Hair follicular keratinocyte (primary cell): ENCODE measurements around a stretch of chr1.

DNA sequence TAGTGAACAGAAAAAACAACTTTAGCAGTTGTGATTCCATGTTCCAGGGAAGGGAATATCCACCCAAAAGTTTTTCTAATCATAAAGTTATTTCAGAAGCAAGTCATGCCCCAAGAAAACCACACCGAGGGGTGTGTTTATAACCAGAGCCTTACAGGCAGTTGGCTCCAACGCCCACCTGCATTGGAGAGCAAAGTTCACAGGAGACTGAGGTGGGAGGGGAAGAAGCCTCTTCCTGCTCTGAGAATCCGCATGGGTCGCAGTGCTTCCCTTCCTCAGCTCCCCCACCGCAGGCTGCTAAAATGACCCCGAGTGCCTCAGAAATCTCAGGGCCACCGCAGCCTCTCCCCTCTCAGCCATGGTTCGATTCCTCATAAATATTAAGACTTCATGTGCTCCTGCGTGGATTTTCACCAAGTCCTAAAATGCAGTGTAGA, 13.5 kb upstream of the SPSB1 start:
- RAMPAGE, long total RNA: no peak

- RAMPAGE, long total RNA: no peak
These were observed 32.9 kb downstream of the SPSB1 start for GRCh38 chr1:9325433-9326079.

GRCh38 chr1:9340241-9340728, 47.6 kb downstream of the SPSB1 start:
- RAMPAGE, long total RNA: no peak

- RAMPAGE, long total RNA: no peak
These were observed 121.2 kb downstream of the SPSB1 start for GRCh38 chr1:9413949-9414326.

GRCh38 chr1:9443979-9444442, 95.3 kb upstream of the SLC25A33 start:
- RAMPAGE, long total RNA: no peak

DNA sequence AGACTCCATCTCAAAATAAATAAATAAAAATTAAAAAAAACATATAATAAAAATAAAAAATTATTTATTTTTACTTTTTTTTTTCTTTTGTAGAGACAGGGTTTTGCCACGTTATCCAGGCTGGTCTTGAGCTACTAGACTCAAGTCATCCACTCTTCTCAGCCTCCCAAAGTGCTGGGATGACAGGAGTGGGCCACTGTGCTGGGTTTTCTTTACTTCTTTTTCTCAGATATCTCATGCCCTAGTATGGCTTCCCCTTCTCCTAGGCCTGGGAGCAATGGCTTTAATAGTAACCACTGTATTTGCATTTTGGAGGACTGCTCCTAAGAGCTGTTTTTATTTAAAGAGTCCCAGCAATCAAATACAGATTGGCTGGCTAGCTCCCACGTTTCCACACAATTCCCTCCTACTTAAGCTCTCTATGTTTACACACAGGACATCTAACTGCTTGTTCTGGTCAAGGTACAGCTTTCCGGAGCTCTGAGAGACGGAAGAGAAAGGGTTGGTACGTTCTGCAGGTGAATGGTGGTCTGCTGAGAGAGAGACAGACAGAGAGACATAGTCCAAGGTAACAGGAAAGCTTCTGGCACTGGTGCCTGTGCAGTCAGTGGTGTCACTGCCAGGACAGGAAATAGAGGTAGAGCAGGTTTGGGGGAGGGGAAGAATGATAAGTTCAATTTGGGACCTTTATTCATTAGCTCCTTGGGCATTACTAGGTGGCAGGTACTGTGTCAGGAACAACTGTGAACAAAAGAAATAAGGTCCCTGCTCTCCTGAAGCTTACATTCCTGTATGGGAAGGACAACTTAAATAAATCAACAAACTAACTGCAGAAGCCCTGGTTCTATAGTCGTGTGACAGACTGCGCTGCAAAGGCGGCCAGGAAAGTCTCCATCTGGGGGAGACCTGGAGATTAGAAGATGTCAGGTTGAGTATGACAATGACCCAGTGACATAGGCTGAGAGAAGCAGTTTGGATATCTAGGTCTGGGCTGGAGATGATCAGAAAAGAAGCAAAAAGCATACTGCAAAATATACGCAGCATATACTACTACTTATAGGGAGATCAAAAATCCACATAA, 1.3 kb upstream of the SLC25A33 start:
- RAMPAGE, long total RNA: no peak

- RAMPAGE, long total RNA: no peak
These were observed 20.6 kb upstream of the PIK3CD start for GRCh38 chr1:9630995-9631357.

- RAMPAGE, long total RNA: no peak
These were observed 1.3 kb downstream of the PIK3CD start for GRCh38 chr1:9652797-9653175.

DNA sequence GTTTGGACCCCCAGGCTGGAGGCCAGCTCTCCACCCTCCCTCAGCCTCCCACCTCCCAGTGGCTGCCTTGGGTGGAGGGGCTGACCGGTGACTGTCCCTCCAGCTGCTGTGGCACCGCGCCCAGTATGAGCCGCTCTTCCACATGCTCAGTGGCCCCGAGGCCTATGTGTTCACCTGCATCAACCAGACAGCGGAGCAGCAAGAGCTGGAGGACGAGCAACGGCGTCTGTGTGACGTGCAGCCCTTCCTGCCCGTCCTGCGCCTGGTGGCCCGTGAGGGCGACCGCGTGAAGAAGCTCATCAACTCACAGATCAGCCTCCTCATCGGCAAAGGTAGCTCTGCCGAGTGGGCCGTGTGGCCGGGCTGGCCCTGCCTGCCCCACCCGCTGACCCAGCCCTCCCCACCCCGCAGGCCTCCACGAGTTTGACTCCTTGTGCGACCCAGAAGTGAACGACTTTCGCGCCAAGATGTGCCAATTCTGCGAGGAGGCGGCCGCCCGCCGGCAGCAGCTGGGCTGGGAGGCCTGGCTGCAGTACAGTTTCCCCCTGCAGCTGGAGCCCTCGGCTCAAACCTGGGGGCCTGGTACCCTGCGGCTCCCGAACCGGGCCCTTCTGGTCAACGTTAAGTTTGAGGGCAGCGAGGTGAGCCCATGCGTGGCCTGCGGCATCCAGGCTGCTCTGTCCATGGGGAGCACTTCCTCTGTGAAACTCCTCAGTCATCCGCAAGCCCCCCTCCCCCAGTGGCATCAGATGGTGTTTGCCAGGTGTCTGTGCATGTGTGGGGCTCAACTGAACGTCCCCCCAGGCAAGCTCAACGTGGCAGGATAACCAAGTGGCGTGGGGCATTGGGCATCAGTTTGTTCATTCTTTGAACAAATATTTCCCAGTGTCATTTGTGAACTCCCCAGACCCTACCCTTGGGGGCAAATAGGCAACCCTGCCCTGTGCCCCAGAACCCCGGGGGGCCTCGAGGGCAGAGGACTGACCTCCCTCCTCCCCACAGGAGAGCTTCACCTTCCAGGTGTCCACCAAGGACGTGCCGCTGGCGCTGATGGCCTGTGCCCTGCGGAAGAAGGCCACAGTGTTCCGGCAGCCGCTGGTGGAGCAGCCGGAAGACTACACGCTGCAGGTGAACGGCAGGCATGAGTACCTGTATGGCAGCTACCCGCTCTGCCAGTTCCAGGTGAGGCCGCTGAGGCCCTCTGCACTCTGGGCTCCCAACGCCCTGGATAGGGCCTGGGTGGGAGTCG, 64.3 kb downstream of the PIK3CD start:
- RAMPAGE, long total RNA: no peak

- RAMPAGE, long total RNA: no peak
These were observed 77.7 kb downstream of the PIK3CD start for GRCh38 chr1:9728993-9729916.

- RAMPAGE, long total RNA: no peak
These were observed 81.7 kb downstream of the PIK3CD start for GRCh38 chr1:9733365-9733569.

- RAMPAGE, long total RNA: no peak
These were observed 1.7 kb upstream of the CLSTN1 start for GRCh38 chr1:9825051-9826210.

- RAMPAGE, long total RNA: no peak
These were observed 19.9 kb downstream of the CTNNBIP1 start for GRCh38 chr1:9889915-9890798.

DNA sequence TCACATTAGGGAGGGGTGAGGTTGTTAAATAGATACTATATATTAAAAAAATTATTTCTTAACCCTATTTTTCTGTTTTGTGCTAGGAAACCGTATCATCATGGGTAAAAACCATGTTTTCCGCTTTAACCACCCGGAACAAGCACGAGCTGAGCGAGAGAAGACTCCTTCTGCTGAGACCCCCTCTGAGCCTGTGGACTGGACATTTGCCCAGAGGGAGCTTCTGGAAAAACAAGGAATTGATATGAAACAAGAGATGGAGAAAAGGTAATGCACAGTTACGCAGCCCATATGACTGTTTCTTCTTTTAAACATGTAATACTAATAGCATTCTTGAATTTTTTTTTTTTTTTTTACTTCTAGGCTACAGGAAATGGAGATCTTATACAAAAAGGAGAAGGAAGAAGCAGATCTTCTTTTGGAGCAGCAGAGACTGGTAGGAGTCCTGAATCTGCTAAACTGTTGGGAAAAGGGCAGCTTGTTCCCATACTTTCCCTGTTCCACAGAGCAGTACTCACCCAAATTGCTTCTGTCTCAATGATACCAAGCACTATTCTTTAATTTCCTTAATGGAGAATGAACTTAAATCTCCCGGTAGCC, 86.5 kb downstream of the KIF1B start:
- RAMPAGE, long total RNA: no peak

GRCh38 chr1:10302622-10303083, 92.3 kb downstream of the KIF1B start:
- RAMPAGE, long total RNA: no peak

DNA sequence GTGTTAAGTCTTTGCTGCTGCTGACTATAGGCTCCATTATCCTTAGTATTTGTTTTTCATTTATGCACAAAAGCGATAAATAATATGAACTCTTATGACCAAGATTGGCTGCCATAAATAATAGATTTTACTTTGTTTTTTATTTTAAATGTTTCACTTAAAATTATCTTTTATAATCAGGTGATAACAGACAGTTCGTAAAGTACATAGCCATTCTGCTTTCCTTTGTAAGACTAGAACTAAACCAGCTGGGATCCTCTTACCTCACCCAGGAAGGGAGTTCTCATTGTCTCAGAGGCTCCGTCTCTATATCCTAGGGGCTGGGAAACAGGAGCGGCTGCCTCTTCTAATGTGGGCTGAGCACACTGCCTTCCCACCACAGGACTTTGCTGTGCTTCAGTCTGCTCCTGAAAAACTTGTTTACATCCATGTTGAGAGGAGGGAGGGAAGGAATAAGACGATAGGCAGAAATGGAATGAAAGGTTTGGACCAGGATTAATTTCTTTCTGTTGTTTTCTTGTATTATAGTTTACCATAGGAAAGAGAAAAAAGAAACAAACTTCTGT, 45.6 kb upstream of the PGD start:
- RAMPAGE, long total RNA: no peak

- RAMPAGE, long total RNA: no peak
These were observed 14.6 kb upstream of the PGD start for GRCh38 chr1:10384250-10384589.

DNA sequence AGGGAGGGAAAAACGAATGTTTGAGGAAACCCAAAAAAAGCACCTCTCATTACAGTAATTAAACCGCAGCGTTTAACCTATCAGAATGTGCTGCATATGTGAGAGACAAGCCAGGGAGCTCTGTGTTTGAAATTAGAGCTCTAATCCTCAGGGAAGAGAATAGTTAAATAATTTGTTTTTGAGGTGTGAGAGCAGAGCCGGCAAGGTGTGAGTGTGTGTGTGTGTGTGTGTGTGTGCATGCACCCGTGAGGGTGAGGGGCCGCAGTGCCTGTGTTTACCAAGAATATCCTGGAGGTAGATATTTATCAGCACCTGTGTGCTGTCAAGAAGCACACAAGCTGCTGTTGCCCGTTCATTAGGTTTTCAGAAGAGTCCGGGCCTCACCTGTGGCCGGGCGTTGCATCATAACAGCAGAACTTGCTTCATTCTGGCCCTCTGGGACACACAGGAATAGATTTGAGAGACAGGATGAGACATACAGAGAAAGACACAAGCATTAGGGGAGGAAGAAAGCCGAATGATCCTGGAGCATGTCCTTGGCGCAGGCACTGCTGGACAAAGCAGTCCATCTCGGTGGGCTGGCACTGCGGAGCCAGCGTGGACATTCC, 80.8 kb downstream of the PEX14 start:
- RAMPAGE, long total RNA: no peak

- RAMPAGE, long total RNA: no peak
These were observed 147.9 kb downstream of the PEX14 start for GRCh38 chr1:10622483-10623280.

DNA sequence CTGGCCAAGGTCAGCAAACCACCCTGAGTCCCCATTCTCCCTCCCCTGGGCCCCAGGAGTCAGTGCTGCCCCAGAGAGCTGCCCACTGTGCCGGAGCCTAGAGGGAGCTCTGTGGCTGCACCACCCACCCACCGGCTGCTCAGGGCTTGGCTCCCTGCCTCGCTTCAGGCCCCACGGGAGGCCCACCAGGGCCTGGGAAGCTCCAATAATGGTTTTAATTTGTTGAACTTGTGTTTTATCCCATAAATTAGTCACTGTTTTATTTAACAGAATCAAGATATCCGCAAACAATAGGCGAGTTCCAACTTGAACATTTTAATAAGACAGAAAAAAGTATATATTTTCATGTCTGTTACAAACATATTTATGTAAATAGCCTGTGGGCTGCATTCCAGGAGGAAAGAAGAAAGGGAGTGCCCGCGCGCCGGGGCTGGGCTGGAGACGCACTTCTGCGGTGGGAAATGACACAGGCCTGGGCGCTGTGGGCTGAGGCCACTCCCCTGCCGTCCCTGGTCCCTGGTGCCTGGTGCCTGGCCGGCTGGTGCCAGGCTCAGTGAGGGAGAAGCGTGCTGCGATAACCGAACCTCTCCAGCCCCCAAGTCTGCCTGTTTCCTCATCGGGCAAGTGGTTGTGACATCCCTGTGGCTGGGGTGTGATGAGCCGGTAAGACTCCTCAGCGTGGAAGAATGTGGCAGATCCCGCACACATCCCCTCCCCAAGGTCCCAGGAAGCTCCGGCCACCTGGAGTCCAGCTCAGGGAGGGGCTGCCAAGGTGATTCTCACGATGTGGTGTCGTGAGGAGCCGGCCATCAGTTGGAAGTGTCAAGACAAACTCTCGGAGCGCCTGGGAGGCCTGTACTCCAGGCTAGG, 160.6 kb downstream of the PEX14 start:
- RAMPAGE, long total RNA: no peak